Melanocyte of skin (primary cell): Measurements from ENCODE around the genes APOA5 and TAGLN.

DNA sequence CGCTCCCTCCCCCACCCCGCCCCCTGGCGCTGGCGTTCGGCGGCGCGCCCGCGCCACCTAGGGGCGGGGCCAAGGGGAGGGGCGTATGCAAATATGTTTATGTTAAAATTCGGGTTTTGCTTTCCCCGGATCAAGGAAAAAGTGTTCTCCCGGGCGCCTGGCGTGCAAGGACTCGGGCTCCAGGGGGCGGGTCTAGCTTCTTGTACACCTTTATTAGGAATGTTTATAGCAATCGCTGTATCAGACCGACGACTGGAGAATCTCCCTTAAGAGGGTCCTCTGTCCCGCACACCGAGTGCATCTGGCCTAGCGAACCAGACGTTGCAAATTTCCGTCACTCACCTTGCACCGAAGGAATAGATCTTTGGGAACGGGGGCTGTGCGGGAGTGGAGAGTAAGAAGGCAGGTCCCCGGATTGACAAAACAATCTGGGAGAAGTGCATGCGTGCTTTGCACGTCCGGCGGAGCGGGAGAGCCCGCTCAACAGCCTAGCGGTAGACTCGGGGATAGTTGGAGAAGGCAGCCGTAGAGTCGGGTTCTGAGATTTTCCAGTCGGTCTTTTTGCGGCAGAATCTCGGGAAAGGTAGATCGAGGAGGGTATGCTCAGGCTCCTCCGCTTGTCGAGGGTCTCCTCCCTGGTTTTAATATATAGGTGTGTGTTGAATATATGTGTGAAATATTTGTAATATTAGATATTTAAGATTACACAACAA lies 482 bp upstream of the CADM1 start:
- CAGE, long polyA plus RNA, 2 experiments: no peak in any of the 2 experiments

DNA sequence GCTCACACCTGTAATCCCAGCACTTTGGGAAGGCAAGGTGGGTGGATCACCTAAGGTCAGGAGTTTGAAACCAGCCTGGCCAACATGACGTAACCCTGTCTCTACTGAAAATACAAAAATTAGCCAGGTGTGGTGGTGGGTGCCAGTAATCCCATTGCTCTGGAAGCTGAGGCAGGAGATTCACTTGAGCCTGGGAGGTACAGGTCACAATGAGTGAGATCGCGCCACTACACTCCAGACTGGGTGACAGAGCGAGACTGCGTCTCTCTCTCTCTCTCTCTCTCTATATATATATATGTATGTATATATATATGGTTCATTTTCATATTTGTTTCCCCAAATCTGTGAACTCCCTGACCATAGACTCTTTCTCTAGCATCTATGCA lies 56.4 kb upstream of the CADM1 start:
- CAGE, long polyA plus RNA, 2 experiments: no peak in any of the 2 experiments

- CAGE, long polyA plus RNA, 2 experiments: no peak in any of the 2 experiments
These were observed 77.8 kb upstream of the CADM1 start for GRCh38 chr11:115582001-115582527.

DNA sequence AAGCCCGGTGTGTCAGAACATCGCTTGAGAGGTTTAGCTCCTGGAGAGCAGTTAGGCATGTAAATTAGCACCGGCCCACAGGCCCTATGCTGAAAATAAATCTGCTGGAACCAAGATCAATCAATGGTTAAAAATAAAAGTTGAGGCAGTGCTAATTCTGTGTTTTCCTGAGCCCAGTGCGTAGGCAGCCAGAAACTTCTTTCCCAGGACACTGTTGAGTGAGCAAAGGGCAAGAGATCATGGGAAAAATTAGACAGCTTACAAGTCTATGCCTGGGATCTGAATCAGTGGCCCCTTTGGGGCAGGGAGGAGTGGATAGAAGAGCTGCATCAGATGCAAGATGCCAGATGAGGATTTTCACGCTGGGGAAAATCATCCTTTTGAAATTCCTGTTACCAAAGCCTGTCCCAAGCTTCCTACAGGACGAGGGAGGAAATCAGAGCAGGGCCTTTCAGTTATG lies 539.2 kb downstream of the BUD13 start:
- CAGE, long polyA plus RNA, 2 experiments: no peak in any of the 2 experiments

- CAGE, long polyA plus RNA, 2 experiments: no peak in any of the 2 experiments
These were observed 209.4 kb downstream of the BUD13 start for GRCh38 chr11:116563407-116563810.

DNA sequence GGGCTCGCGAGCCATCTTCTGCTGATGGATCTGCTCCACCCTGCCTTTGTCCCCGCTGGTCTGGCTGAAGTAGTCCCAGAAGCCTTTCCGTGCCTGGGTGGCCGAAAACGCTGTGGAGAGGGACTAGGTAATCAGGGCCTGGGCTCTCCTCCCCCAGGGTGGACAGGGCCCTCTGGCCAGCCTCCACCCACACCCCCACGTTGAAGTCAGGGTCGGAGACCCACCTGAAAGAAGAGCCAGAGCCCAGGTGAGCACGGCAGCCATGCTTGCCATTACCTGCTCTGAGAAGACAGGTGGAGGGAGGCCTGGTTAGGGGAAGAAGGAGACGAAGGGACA lies at the start of gene APOA5:
Gene APOA5, minus strand, starts transcription at position 292 of the 336 bp plus-strand sequence.
- CAGE, long polyA plus RNA, 2 experiments: no peak in any of the 2 experiments

DNA sequence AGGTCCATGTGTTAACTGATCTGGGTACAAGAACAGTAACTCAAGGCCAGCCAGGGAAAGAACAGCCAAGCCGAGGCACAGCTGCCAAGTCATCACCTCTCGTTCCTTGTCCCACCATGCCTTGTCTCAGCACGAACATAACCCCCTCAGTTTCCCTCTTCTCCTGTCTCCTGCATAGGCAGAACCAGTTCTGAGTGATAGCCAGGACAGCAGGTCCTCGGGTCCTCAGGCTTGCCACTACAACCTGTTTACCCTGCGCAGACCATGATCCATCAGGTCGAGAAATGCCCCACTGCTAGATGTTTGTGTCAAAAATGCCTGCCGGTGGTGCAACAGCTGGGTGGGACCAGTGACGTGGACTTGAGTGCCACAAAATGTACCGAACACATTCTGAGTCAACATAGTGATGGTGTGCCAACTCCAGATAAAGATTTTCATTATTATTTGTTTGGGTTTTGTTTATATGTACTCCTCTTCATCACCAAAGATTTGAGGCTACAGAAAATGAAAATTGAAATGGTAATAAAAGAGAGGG lies 14.3 kb downstream of the APOA4 start:
- CAGE, long polyA plus RNA, 2 experiments: no peak in any of the 2 experiments

GRCh38 chr11:116864438-116865010 lies 27.1 kb upstream of the APOA1 start:
- CAGE, long polyA plus RNA, 2 experiments: no peak in any of the 2 experiments

- CAGE, long polyA plus RNA, 2 experiments: no peak in any of the 2 experiments
These were observed 62.9 kb upstream of the APOA1 start for GRCh38 chr11:116900120-116900937.

DNA sequence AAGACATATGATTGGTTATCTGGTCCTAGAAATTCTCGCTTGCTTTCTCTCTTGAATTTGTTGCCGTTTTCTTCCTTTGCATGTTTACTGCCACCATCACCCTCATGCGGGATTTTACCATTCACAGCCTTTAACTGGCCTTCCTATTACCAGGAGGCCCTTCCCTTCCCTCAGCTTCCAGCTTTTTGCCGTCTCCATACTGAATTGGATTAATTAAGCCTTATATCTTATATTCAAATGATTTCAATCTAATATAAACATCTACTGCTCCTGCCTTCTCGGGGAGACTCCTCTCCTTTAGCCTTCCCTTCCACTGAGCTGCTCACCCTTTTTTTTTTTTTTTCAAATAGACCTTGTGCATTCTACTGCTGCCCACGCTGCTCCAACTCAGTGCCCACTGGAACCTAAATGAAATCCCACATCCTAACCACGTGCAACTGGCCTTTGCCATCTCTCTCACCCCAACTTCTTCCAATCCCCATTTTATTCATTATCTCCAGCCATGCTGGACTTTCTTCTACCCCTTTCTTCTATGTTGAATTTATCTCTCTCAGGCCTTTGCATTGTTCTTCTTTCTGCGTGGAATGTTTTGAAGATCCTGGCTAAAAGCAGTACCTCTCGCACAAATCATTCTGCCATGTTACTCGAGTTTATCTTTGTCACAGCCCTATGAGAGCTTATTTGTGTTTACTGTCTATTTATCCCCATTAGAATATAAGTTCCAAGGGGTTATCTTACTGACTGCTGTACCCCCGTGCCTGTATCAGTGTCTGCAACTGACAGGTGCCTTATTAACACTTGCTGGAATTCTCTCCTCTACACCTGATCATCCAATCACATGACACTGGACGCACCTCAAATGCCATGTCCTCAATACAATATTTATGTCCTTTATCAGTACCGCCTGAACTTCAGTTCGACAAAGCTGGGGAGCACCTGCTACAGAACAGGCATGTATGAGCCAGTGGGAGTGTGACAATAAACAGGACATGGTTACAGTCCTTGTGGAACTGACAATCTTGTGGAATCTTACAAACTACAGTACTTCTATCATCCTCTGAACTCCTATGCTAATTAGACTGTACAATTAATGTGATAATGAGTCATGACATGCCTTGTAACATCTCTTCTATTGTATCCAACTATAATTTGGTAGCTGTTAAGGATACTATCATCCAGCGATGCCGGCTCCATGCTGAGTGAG lies 82.8 kb upstream of the APOA1 start:
- CAGE, long polyA plus RNA, 2 experiments: no peak in any of the 2 experiments

DNA sequence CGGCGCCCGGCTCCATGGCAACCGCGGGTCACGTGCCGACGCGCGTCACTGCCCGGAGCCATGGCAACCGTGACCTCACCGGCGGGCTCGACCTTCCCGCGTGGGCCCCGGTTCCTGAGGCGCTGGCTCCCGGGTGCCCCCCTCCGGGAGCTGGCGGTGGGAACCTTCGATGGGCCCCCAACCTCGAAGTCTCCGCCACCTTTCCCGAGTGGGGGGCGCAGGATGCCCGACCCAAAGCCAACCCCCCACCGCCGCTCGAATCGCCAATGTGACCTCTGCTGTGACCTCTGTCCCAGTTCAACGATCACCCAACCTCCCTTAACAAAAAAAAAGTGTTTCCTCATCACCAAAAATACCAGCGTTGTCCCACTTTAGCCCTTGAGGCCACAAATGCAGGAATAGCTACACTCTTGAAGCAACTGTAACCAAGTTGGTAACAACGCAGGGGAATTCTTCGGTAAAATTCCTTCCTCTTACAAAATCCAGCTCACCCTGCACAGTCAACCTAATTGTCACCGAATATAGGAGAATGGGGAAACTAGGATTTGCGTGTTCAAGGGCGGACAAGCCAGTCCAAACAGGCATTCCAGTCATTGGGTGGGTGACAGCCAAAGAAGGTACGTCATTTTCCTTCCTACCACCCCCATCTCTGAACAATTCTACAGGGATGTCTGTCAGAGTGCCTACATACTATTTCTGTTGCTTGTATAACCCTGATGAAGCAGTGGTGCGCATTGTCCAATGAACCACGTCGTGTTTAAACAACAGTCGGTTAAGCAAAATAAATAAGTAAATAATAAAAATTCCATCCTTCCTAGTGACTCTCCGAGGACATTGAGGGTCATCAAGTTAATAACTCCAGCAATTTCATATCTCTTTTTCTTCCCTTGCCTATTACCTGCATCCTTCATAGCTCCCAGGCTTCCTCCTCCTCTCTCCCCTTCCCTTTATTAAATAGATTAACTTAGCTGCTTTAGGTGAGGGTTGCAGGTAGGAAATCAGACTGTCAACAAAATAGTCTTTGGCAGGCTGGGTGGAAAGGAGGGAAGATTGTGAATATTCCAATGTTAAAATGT lies 644 bp upstream of the SIK3 start:
- CAGE, long polyA plus RNA, 2 experiments: no peak in any of the 2 experiments

- CAGE, long polyA plus RNA, 2 experiments: no peak in any of the 2 experiments
These were observed 7.3 kb upstream of the SIDT2 start for GRCh38 chr11:117170978-117171819.

DNA sequence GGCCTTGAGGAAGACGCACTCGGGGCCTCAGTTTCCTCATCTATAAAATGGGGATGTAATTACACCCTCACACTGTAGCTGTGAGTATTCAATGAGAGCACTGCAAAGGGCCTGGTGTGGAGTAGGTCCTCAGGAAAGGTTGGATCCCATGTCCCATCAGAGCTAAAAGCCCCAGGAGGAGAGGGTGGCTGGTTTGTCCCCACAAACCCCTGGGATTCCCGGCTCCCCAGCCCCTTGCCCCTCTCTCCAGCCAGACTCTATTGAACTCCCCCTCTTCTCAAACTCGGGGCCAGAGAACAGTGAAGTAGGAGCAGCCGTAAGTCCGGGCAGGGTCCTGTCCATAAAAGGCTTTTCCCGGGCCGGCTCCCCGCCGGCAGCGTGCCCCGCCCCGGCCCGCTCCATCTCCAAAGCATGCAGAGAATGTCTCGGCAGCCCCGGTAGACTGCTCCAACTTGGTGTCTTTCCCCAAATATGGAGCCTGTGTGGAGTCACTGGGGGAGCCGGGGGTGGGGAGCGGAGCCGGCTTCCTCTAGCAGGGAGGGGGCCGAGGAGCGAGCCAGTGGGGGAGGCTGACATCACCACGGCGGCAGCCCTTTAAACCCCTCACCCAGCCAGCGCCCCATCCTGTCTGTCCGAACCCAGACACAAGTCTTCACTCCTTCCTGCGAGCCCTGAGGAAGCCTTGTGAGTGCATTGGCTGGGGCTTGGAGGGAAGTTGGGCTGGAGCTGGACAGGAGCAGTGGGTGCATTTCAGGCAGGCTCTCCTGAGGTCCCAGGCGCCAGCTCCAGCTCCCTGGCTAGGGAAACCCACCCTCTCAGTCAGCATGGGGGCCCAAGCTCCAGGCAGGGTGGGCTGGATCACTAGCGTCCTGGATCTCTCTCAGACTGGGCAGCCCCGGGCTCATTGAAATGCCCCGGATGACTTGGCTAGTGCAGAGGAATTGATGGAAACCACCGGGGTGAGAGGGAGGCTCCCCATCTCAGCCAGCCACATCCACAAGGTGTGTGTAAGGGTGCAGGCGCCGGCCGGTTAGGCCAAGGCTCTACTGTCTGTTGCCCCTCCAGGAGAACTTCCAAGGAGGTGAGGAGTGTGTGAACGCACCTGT lies at the start of gene TAGLN:
Gene TAGLN, plus strand, starts transcription at position 622 of the 1,106 bp plus-strand sequence.
- CAGE, long polyA plus RNA, 2 experiments: no peak in any of the 2 experiments

DNA sequence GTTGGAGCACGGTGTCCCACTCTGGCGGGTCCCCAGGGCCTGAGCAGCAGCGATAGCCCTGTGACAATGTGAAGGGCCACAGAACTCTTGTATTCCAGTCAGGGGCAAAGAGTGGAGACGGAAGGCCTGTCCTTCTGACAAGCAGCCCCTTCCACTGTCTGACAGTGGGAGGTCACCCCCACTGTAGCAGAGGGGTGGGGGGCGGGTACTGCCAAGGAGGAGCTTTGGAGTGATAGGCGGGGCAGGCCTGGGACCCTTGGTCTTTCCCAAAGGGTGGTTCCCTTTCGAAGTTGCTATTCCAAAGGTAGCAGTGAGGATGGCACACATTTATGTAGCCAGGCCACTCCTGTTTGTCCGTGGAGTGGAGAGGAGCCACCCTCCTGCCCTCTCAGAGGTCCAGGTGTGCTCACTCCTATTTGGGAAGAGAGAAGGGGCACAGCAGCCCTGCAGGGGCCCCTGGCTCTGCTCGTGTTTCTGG lies 724 bp downstream of the TAGLN start:
- CAGE, long polyA plus RNA, 2 experiments: no peak in any of the 2 experiments

DNA sequence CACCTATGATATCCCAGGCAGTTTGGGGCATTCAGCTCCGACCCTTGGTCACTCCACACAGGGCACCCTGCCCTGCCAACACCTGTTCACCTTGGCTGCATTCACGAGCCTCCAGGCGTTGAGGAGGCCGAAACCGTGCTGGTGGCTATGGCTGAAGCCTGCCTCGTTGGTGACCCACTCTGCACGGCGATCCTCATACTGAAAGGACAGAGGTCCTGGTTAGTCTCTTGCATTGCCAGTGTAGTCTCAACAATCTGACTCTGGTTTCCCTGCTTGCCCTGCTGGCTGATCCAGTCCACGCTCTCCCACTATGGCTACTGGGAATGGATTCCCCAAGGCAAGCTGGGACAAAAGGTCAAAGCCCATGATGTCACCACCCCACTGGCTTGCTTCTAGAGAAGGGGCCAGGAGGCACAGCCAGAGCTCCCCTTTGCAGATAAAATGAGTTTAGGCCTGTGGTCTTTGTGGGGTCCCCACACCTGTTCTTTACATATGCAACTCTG lies 12.9 kb downstream of the PCSK7 start:
- CAGE, long polyA plus RNA, 2 experiments: no peak in any of the 2 experiments

DNA sequence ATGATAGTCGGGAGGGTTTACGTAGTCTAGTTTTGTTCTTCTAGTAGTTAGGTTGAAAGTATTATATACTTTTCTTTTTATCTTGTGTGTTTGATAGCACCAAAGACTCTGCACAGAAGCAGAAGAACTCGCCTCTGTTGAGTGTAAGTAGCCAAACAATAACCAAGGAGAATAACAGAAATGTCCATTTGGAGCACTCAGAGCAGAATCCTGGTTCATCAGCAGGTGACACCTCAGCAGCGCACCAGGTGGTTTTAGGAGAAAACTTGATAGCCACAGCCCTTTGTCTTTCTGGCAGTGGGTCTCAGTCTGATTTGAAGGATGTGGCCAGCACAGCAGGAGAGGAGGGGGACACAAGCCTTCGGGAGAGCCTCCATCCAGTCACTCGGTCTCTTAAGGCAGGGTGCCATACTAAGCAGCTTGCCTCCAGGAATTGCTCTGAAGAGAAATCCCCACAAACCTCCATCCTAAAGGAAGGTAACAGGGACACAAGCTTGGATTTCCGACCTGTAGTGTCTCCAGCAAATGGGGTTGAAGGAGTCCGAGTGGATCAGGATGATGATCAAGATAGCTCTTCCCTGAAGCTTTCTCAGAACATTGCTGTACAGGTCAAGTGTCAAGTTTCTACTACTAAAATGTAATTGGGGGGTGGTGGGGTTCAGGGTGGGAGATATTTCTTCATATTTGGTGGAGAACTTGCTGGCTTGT lies 6.2 kb downstream of the RNF214 start:
- CAGE, long polyA plus RNA, 2 experiments: no peak in any of the 2 experiments

- CAGE, long polyA plus RNA, 2 experiments: no peak in any of the 2 experiments
These were observed 59.4 kb downstream of the CEP164 start for GRCh38 chr11:117386906-117387698.

- CAGE, long polyA plus RNA, 2 experiments: no peak in any of the 2 experiments
These were observed 12.0 kb downstream of the FXYD2 start for GRCh38 chr11:117812399-117813125.

DNA sequence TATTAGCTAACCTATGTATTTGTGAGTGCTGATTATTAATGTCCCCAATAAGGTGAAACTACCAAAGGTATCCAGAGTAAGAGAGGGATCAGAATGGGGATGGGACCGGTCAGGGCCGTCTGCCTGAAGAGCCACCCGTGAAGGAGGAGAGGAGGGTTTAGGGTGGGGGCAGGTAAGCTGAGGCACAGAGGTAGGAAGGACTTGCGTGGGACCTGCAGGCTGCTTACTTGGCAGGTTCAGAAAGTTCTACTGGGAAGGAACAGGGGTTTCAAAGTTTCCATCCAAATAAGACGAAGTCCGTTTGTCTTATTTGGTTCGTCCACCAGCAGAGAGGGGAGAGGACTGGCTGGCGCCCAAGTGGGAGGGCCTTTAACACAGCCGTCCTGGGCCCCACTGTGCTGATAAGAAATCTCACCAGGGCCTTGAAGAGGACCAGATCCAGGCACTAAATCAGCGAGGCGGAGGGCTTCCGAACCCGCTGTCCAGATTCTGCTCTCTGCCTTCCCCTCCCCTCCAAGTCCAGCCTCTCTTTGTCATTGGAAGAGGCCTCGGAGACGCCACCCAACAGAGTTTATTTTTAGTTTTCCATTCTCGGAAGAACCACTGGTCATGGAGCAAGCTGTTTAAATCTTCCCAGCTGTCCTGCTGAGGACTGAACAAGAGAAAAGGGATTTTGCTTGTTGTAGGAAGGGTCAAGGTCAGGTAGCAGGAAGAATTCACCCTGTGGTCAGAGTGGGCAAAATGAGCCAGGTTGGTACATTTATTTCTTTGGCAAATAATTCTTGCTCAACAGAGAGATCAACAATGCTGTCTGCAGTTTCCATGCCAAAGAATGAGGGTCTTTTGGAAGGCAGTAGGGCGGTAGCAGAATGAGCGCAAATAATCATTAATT lies 9.3 kb upstream of the FXYD6 start:
- CAGE, long polyA plus RNA, 2 experiments: no peak in any of the 2 experiments

DNA sequence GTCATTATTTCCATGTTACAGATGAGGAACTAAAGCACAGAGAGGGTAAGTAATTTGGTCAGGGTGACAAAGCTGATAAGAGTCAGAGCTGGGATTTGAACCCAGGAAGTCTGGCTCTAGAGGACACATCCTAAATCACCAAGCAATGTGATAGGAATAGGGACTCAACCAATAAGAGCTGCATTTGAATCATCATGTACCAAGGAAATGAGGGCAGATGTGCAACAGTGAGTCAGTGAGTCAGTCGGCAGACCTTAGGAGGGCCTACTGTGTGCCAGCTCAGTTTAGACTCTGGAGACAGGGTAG lies 11.1 kb downstream of the IL10RA start:
- CAGE, long polyA plus RNA, 2 experiments: no peak in any of the 2 experiments